Camera-type eye (tissue), 1 donor: ENCODE data around the gene HFM1.

DNA sequence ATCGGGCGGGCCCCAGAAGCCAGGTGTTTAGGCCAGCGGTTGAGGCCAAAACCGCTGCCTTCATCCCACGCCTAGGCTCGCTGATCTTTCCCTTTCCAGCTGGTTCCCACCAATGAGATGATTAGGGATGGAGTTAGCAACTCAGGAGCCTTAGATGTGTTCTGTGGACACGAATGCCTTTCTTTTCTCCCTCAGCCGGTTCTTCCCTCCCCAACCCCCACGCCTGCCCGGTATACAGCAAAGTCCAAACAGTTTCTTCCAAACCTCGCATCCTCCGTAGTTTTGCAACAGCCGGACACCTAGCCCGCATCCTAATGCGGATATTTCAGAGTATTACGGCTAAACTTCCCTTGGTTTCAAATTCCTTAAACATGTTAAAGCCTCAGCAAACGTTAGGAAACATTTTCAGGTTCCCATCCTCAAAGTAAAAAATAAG is 968 bp downstream of the LRRC8C start:
- RAMPAGE, long total RNA = no peak

DNA sequence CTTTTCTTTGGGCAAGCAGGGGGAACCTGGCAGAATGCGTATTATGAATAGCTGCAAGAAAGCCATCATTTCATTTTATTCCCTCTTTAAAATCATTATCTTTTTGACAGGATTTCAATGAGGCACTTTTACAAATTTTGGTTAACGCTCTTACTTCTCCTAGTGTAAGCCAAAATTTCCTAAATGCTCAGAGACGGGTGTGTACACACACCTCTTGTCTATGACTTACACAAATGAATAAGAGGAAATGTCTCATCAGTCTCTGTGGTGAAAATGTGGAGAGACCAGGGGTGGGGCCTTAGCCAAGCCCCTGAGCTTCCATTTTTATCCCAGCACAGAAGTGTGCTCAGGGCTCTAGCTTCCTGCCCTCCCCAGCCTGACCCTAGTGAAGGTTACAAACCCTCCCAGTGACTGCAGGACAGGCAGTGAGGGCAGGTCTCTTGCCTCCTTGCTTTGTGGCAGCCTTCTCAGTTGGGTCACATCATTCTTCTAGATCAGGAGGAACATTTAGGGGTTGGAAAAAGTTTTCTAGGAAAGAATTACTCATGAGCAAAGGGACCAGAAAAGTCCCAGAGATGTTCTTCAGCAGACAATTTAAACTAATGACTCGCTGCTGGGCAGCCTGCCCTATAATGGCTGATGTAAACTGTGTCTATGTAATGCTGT is 91.8 kb downstream of the LRRC8C start:
- RAMPAGE, long total RNA = no peak

GRCh38 chr1:89727705-89728218 is 93.1 kb upstream of the LRRC8D start:
- RAMPAGE, long total RNA = no peak

GRCh38 chr1:89754370-89754981 is 66.4 kb upstream of the LRRC8D start:
- RAMPAGE, long total RNA = no peak

GRCh38 chr1:89836139-89836636 is 15.4 kb downstream of the LRRC8D start:
- RAMPAGE, long total RNA = no peak

GRCh38 chr1:89904092-89904604 is 83.3 kb downstream of the LRRC8D start:
- RAMPAGE, long total RNA = no peak

- RAMPAGE, long total RNA = no peak
Observed at GRCh38 chr1:89957007-89957682, 37.8 kb upstream of the ZNF326 start.

DNA sequence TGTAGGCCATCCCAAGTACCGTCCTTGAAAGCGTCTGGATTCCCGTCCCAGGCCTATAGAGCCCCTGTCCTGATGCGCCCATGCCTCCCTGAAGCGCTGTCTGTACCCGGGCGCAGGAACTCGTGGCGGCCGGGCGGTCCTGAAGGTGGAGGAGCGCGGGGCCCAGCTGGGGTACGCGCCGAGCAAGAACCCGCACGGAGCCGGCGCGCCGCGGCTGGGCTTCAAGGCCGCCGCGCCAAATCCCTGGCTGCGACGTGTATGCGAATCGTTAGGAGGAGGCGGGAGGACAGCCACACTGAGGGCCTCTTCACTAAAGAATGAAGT is 10.7 kb downstream of the BARHL2 start:
- RAMPAGE, long total RNA = no peak

DNA sequence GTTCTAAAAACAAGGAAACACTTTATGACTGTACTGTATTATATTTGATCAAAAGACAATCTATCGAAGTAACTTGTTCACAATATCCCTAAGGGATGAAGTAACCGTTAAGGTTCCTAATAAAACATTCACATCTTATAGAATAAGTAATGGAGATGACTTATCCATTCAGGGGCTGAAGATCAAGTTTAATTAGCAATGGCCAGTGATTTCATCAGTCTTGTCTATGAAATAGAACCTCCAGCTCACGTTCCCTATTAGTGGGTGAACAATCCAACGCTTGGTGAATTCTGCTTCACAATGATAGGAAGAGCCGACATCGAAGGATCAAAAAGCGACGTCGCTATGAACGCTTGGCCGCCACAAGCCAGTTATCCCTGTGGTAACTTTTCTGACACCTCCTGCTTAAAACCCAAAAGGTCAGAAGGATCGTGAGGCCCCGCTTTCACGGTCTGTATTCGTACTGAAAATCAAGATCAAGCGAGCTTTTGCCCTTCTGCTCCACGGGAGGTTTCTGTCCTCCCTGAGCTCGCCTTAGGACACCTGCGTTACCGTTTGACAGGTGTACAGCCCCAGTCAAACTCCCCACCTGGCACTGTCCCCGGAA is 17.5 kb downstream of the HFM1 start:
- RAMPAGE, long total RNA = no peak

- RAMPAGE, long total RNA = no peak
Observed at GRCh38 chr1:91403941-91405141, at the start of gene HFM1. TSS of gene HFM1 (minus strand) at chr1:91404837.

GRCh38 chr1:91712970-91714170 is 172.6 kb downstream of the TGFBR3 start:
- RAMPAGE, long total RNA = no peak

GRCh38 chr1:91725855-91726662 is 159.9 kb downstream of the TGFBR3 start:
- RAMPAGE, long total RNA = no peak

- RAMPAGE, long total RNA = no peak
Observed at GRCh38 chr1:91732269-91733067, 153.5 kb downstream of the TGFBR3 start.

DNA sequence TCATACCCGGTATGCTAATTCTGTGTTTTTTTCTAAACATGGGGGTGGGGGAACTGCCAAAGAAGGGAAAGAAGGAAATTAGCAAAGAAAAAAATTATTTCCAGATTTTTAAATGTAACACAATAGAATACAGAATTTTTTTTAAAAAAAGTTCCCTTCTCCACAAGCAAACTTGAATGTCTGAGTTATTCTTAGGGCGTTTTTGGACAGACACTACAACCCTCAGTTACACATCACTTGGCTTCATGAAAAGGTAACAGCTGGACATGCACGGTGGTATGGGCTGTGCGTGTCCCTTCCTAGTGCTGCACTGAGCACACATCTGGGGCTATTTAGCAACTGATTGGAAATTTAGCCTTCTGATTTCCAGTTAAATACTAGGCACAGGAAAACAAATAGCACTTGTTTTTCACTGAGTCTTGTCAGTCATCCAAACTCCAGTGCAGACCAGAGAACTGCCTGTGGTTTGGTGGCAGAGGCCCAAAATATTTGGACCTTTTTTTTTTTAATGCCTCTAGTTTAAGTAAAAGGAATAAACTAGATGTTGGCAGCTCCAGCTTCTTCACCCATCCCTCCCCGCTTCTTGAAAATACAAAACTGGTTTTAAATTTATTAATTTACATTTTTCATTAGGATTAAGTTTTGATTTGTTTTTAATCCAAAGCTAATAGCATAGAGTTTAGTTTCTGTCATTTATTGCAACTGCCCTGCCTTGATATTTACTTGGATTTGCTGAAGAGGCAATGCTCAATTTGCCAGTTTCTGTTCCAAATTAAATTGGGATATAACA is 134.6 kb downstream of the TGFBR3 start:
- RAMPAGE, long total RNA = no peak

DNA sequence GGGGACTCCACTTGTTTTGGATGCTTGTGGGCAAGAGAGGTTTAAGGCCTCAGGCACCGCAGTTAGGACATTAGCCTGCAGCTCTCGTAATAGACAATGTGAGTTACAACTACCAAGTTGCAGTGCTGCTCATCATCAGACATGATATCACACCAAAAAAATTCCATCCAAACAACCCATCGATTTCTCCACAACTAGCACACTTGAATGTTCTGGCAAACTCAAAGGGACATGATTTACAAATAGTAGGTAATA is 128.2 kb downstream of the TGFBR3 start:
- RAMPAGE, long total RNA = no peak

GRCh38 chr1:92249592-92250341 is 32.1 kb downstream of the C1orf146 start:
- RAMPAGE, long total RNA = no peak

DNA sequence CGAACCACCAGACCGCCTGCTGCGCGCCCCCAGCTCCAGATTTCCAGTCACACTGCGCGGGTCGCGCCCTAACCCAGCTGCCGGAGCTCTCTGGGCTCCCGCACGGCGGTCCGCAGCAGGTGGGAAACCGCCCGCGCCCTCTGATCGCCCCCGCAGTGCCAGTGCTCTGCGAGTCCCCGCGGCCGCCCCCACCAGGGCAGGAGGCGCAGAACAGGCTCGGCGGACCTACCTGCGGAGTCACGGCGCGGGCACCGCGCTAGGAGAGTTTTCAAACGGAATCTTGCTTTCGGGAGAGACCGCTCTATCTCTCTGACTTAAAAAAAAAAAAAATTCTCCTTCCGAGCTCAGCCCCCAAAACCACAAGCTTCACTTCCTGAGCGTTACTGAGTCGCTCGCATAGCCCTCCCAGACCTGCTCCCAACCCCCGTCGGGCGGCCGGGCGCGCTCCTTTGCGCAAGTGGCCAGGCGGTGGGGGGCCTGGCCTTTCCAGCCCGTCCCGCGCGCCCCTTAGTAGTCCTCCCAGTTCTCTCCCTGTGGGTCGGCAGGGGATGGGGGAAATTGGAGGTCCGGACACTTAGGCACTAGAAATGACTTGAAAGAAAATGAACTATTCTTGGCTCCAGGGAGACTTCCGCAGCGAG is 820 bp downstream of the GFI1 start:
- RAMPAGE, long total RNA = no peak

DNA sequence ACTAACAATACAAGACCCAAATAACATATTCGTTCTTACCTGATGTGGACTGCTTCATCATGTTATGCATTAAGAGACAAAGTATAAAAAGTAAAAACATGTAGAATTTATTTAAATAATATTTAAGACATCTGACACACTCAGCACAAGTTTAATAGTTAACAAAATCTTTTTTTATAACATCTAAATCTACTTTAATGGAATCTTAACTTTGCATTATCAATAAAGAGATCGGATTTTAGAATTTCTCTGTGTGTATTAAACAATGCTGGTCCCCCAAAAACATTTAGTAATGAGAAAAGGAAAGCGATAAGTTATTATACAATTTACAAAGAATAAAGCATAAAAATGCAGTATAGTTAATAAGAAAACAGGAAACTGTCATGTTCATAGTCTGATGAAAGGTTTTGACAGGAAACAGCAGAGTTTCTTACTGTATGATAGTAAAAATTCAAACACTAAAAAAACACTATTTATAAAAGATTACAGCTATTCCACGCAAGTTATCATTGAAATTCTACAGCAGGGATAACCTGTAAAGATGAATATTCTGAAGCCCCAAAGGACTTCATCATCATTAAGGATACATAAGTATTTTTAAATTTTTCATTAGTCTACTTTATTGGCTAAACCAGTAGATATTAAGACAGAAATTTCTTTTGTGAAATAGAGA is 49.4 kb upstream of the GFI1 start:
- RAMPAGE, long total RNA = no peak

- RAMPAGE, long total RNA = no peak
Observed at GRCh38 chr1:92671219-92672053, 113.5 kb downstream of the EVI5 start.

DNA sequence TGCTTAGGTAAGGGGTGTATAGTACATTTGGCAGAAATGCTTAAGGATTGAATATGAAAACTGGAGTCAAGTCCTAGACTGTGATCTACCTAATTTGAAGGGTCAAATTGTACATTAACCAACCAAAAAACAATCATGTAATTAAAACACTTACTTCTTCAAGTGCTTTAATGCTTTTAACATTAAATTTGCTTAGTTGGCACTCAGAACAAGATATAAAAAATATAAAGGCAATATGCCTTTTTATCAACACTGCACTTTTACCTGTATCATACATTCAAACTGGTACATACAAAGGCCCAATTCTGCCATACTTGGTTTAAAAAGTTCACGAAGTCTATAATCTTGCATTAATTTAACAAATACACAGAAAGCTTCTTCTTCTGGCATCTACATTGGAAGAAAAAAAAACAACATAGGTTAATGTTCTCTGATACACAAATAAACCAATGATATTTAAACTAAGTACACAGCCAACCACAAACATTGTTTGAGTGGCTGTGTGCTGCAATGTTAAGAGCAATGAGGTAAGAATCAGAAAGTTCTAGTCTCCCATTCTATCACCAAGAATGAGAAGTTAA is 87.2 kb downstream of the EVI5 start:
- RAMPAGE, long total RNA = no peak